HT1080 (cell line): ENCODE results near the genes MCRS1, CSRNP2 and CELA1.

DNA sequence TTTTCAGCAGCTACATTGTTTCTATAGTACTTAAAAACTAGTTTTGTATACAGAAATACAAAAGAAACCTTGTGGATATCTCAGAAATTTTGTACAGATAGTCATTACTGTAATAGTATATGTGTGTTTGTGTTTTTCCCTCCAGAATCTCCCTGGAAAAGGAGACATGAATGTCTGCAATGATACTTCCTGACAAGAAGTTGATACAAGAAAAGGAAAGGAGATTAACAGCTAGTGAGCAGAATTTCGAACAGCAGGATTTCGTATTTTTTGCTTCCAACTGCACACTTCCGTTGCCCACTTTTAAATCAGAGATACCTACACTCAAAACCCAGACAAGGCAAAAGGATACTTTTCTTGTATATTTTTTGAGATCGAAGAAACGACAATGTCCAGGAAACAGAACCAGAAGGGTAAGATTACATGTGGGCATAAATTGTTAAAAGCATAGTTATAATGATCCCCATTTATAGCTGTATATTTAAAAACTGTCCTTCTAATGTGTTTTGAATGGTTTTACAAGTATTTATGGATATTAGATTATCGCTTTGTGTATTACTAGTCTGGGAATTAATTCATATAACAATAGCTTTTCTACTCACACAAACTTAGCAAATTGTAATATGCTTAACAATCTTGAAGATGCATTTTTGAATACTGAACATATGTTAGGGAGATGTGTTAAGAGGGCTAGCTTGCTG, 78.1 kb upstream of the KCNH3 start:
RAMPAGE:
- cytosol, long total RNA, result no peak
- long total RNA, result no peak
- nucleus, long total RNA, result no peak

RAMPAGE:
- cytosol, long total RNA, result no peak
- long total RNA, result start-site peak on the minus strand at chr12:49568119-49568145, 94 reads
- nucleus, long total RNA, result no peak
Measured at GRCh38 chr12:49568025-49568799, at the start of gene MCRS1. MCRS1 (minus strand) TSS chr12:49568142.

RAMPAGE:
- cytosol, long total RNA, result no peak
- long total RNA, result no peak
- nucleus, long total RNA, result no peak
Measured at GRCh38 chr12:49750406-49751038, 9.2 kb downstream of the TMBIM6 start.

RAMPAGE:
- cytosol, long total RNA, result no peak
- long total RNA, result no peak
- nucleus, long total RNA, result no peak
Measured at GRCh38 chr12:49764776-49765458, 23.6 kb downstream of the TMBIM6 start.

GRCh38 chr12:49825340-49825814, 2.8 kb downstream of the NCKAP5L start:
RAMPAGE:
- cytosol, long total RNA, result no peak
- long total RNA, result no peak
- nucleus, long total RNA, result no peak

DNA sequence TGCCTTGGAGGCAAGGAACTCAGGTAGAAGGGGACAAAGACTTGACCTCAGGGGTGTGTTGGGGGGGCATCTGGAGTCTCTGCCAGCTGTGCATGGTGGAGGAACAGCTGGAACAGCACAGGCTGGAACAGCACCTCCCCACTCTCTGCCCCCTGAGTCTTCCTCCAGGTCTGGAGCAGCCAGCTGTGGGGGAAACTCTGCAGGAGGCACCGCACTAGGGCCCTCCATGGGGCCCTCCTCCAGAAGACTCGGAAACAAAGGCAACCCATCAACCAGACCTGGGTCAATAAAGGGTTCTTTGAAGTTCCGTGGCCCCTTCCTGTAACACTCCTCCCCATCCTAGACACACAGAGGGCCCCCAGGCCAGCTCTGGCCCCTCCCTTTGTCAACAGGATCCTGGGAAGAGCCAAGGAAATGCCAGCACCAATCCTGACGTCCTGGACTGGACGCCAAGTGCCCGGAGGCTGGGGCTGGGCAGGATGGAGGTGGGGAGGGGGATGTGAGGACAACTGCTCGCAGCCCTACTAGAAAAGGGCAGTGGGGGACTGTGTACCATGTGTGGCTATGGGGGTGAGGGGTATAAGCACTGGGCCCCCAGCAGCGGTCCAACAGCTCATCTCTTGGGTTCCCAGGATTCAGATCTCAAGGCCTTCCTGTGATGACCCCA, 15.7 kb downstream of the FAIM2 start:
RAMPAGE:
- cytosol, long total RNA, result no peak
- long total RNA, result no peak
- nucleus, long total RNA, result no peak

RAMPAGE:
- cytosol, long total RNA, result no peak
- long total RNA, result no peak
- nucleus, long total RNA, result no peak
Measured at GRCh38 chr12:49966707-49967871, 5.4 kb downstream of the AQP5 start.

DNA sequence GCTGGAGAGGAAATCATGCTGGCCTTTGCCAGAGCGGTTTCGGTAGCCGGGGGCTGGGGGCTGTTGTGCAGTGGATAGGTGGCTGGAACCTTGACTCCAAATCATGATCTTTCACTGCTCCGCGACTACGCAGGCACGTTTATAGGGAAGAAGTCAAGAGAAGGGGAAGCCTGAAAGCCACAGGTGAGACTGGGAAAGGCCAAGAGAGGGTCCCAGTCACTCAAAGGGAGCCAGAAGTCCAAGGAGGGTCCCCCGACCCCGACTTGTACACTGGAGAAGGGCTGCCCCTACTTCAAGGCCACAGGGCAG, 2.6 kb upstream of the AQP6 start:
RAMPAGE:
- cytosol, long total RNA, result no peak
- long total RNA, result no peak
- nucleus, long total RNA, result no peak

DNA sequence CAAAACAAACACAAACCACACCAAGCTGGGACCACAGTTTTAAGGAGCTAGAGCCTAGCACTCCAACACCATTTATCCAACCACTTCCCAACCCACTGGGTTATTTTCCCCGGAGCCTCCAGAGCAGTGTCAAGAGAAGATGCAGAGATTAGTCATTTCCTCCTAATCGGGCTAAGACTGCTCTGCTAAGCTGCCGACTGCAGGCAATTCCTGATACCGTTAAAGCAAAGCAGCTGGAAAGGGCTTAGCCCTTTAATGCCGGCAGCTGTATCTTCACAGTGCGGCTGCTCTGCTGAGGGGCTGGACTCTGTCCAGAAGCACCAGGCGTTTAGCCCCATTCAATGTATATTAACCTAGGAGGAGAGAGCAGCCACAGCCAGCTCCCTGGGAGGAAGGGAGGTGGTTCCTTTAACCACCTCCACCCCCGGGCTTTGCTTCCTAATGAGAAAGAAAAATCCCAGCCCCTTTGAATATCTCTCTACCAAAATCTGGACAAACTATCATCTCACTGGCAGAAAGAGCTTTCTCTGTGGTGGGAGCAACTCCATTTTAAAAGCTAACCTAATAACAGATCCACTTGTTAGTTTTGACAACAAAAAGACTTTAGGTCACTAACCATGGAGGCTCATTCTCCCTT, 11.2 kb downstream of the AQP6 start:
RAMPAGE:
- cytosol, long total RNA, result no peak
- long total RNA, result no peak
- nucleus, long total RNA, result no peak

DNA sequence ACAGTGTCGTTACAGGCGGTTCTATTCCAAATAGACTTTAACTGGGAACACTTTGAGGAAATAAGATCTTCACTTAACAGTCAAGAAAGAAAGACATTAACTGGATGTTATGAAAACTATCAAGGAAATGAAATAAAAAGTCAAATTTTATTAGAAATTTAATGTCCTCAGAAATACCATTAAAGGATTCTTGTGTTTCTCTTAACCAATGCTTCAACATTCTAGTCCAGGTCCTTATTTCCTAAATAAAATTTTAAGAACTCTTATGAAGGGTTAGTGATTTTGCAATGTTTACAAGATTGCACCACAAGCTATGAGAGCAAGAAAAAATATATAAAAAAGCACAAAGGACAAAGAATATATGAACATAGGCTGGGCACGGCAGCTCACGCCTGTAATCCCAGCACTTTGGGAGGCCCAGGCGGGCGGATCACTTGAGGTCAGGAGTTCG, 7.8 kb downstream of the RACGAP1 start:
RAMPAGE:
- cytosol, long total RNA, result no peak
- long total RNA, result no peak
- nucleus, long total RNA, result no peak

GRCh38 chr12:50109829-50110657, 2.0 kb upstream of the COX14 start:
RAMPAGE:
- cytosol, long total RNA, result no peak
- long total RNA, result no peak
- nucleus, long total RNA, result no peak

DNA sequence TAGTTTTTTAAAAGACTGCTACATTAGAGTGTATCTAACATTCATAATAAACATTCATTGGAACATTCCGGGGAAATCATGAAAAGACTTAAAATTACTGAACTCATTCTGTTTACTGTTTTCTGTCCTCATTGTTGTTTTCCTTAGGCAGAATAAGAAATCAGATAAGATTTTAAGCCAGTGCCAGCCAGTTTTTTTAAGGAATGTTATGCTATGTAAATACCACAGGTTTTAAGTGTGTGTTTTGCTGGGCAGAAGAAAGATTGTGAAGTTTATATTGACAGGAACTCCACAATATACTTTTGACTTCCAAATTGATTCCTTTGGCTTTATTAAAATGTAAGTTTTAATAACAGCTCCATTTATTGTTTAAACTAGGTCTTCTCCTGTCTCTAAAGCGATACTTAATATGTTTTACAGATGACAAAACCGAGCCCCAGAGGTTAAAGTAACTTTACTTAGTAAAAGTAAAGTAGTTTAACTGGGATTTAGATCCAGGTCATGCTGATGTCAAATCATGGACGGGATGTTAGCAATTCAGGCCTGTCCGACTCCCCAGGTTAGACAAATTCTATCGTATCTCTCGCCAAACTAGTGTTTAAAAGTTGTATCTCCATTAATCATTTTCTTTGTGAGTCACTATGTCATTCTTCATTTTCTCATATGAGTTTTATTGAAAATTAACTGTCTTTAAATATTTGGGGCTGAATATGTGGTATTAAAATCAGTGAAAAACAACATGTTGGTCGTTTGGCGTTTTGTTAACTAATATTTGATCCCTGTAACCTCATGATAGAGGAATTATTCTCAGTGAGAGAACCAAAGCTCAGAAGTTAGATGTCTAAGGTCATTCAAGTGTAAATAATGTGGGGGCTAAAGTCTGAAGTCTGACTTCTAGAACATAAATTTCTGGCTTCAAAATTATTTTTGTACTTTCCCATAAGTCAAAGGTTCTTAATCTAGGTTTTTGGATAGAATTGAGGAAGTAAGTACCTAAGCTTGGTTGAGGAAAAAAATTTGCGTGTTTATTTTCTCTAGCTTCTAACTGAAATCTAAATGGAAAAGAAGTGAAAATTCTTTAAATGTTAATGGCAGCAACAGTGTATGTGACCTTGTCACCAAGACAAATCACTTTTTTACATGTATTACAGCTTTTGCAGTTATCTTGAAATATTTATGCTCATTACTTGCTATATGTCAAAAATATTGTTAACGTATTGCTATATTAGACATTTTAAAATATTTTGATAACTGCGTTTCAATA, 2.0 kb downstream of the LARP4 start:
RAMPAGE:
- cytosol, long total RNA, result no peak
- long total RNA, result no peak
- nucleus, long total RNA, result no peak

GRCh38 chr12:50536970-50538349, 32.7 kb downstream of the DIP2B start:
RAMPAGE:
- cytosol, long total RNA, result no peak
- long total RNA, result no peak
- nucleus, long total RNA, result no peak

DNA sequence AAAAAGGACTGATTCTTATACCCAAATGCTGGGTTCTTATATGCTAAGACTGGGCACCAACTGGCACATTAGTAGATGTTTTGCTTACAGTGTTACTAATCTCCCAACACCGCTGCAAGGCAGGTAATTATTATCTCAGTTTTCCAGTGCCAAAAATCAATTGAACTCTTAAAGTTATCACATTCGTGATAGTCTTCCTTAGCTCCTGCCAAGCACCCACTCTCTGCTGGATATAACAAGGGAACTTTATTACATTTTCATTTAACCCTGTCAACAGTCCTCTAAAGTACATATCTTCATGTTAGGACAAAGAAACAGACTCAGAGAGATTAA, 2.6 kb downstream of the METTL7A start:
RAMPAGE:
- cytosol, long total RNA, result no peak
- long total RNA, result no peak
- nucleus, long total RNA, result no peak

RAMPAGE:
- cytosol, long total RNA, result no peak
- long total RNA, result no peak
- nucleus, long total RNA, result no peak
Measured at GRCh38 chr12:50934273-50935056, 9.7 kb downstream of the METTL7A start.

RAMPAGE:
- cytosol, long total RNA, result no peak
- long total RNA, result no peak
- nucleus, long total RNA, result no peak
Measured at GRCh38 chr12:51083503-51084029, at the start of gene CSRNP2. CSRNP2 (minus strand) TSS chr12:51083596.

GRCh38 chr12:51217067-51217546, 755 bp downstream of the POU6F1 start:
RAMPAGE:
- cytosol, long total RNA, result no peak
- long total RNA, result no peak
- nucleus, long total RNA, result no peak

RAMPAGE:
- cytosol, long total RNA, result no peak
- long total RNA, result no peak
- nucleus, long total RNA, result no peak
Measured at GRCh38 chr12:51346443-51347051, at the start of gene CELA1. CELA1 (minus strand) TSS chr12:51346679.

DNA sequence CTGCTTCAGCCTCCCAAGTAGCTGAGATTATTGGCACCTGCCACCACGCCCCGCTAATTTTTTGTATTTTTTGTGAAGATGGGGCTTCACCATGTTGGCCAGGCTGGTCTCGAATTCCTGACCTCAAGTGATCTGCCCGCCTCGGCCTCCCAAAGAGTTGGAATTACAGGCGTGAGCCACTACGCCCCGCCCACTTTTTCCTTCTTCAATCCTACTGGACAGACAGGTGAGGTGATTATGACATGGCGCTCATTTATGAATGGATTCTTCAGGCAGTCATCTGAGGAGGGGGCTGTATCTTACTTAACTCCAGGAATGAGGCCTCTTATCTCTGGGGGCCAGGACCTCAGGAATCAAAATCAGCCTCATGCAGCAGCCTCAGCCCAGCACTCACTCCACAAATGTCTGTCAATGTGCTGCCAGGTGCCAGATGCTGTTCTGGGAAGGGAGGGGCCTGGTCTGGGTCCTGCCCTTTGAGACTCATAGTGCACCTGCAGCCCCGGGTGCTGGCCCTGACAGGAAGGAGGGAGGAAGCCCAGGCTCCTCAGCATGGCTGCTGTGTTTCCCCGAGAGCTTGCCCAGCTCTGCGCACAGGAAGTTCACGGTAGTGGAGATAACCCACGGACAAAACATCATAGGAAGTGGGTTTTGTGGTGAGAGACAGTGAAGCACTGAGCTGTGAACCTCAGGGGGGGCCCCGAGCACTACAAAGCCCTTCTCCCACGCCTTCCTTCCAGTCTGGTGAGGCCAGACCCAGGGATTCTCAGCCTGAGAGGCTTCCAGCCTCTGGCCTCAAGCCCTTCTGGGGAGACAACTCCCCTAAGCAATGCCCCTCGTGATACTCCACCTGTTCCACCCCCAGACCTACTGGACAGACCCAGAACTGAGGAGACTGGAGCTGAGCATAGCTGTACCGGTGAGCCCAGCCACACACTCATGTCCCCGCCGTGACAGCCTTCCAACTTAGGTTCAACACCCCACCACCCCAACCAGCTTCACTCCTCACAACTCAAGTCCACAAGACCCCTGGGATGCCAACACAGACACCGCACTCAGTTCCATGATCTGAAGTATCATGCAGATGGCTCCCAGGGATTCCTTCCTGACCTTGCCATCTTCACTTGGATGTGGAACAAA, 22.3 kb downstream of the GALNT6 start:
RAMPAGE:
- cytosol, long total RNA, result no peak
- long total RNA, result no peak
- nucleus, long total RNA, result no peak

DNA sequence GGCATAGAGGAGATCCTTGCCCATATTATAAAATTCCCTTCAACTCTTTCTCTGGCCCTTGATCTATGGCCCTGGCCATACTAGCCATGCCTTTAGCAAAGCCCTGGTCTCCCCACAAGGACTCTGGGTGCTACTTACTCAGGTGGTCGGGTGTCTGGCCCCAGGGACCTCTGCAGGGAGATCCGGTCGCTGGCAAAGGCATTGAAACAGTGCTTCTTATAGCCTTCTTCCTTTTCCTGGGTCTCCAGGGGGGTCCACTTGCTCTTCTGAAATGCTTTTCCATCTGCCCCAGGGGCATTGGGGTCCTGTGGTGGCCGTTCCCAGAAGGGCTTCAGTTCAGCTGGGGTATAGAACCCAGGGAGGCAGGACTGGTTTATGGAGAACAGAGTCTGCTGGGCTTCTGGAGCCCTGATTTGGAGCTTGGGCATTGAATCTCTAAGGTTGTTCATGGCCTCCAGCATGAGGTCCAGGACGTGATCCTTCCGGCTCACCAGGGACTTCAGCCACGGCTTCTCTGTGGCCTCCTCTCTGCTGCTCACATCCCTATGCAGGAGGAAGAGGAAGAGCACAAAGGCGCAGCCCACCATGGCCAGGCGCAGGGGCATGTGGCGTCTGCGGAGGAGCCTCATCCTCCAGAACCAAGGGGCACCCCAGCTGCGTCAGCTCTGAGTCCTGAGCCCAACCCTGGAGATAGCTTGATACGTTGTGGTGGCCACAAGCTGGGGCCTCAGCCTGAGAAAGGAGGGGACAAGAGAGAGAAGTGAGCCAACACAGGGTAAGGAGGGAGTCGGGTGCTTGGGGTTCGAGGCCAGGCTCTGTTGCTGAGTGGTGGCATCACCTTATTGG, 11.8 kb downstream of the GALNT6 start:
RAMPAGE:
- cytosol, long total RNA, result no peak
- long total RNA, result no peak
- nucleus, long total RNA, result no peak